Peyer's patch (tissue), 4 donors: ENCODE results near the genes TRAF3IP3, RCOR3 and TRAF5.

DNA sequence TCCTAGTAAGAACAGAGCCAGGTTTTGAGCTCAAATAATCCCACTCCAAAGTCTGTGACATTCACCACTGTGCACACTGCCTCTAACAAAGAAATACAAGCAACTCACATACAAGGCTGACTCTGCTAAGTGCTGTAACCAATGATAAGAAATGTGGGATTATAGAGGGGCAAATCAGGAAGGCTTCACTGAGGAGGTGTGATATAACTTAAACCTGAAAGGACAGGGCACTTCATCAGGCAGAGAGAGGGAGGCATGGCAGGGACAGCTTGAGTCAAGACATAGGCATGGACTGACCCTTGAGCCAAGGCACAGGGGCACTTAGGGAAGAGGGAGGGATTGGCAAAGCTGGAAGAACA, 81.4 kb downstream of the PLXNA2 start:
- PRO-cap, result bidirectional peak, plus-strand start outside the sequence, minus-strand start at position 294 of the sequence
- RAMPAGE, long total RNA, 4 experiments, result no peak in any of the 4 experiments

DNA sequence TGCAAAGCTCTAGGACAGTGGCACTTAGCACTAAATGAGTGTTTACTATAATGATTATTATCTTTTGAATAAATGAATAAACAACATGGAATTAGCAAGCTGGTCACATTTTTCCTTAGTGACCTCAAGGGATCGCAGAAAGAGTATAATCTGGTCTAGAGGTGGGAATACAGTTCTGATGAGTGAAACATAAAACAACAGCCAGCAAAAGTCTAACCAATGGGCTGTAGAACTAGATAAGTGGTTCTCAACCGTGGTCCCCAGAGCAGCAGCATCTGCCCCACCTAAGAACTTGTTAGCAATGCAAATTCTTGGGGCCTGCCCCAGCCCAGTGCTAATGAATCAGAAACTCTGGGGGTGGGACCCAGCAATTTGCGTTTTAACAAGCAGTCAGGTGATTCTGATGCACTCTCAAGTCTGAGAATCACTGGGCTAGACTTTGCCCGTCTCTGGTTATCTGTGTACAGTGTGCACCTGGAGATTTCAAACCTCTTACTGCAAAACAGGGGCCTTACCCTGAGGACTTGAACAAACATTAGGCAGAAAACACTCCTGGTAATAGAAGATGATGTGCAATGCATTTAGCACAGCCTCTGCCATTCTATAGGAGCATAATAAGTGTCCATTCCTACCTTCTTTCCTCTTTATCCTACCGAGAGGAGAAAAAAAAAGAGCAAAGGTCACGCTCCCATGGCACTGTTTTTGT, 66.6 kb downstream of the PLXNA2 start:
- PRO-cap, result bidirectional peak, plus-strand start at position 442 of the sequence, minus-strand start at position 277 of the sequence
- RAMPAGE, long total RNA, 4 experiments, result no peak in any of the 4 experiments

DNA sequence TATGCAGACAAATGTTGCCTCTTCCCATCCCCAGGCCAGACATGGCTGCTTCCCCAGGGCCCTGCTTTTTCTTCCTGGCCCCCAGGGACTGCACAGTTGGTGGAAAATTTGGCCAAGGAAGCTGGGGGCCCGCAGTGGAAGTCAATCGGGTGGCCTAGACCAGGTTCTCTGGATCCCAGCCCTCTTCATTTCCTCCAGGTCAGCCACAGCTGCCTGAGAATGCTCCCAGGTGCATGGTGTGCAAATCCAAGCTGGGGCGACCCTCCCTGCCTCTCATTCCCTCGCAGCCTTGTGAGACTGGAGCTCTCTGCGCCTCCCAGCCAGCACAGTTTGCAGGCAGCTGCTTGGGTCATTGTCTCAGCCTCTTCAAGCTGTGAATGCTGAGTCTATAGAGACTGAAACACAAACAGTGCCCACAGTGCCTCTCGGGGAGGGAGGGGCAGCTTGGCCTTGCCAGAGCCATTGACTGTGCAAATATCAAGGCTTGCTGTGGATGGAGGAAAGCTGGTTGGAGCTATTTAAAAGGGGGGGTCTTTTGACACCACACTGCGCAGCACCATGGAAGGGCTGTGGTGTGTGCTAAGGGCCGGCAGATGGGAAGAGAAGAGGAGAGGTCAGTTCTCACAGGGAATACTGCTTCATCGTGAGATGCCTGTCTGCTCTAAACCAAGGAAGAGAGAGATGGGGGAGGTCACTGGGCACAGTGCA, 10.7 kb downstream of the PLXNA2 start:
- PRO-cap, result no peak
- RAMPAGE, long total RNA, 4 experiments, result no peak in any of the 4 experiments

- PRO-cap, result no peak
- RAMPAGE, long total RNA, 4 experiments, result no peak in any of the 4 experiments
Observed at GRCh38 chr1:209209893-209210229, 373.7 kb upstream of the CAMK1G start.

GRCh38 chr1:209412209-209412648, 171.3 kb upstream of the CAMK1G start:
- PRO-cap, result no peak
- RAMPAGE, long total RNA, 4 experiments, result no peak in any of the 4 experiments

- PRO-cap, result no peak
- RAMPAGE, long total RNA, 4 experiments, result no peak in any of the 4 experiments
Observed at GRCh38 chr1:209421333-209421596, 162.2 kb upstream of the CAMK1G start.

GRCh38 chr1:209617163-209617719, 33.7 kb downstream of the CAMK1G start:
- PRO-cap, result no peak
- RAMPAGE, long total RNA, 4 experiments, result no peak in any of the 4 experiments

GRCh38 chr1:209755773-209756234, at the start of gene TRAF3IP3:
Gene TRAF3IP3, plus strand, starts transcription at chr1:209756053.
- PRO-cap, result unidirectional peak, plus-strand start at chr1:209756063; unidirectional peak, plus-strand start at chr1:209756140
- RAMPAGE, long total RNA, 4 experiments, result start-site peak on the plus strand in 4 of 4 experiments, at chr1:209756048-209756204 at its widest, 12 to 39 reads per replicate

GRCh38 chr1:209804185-209804672, 1.7 kb downstream of the IRF6 start:
- PRO-cap, result no peak
- RAMPAGE, long total RNA, 4 experiments, result no peak in any of the 4 experiments

- PRO-cap, result no peak
- RAMPAGE, long total RNA, 4 experiments, result no peak in any of the 4 experiments
Observed at GRCh38 chr1:209875410-209876021, 47.7 kb downstream of the UTP25 start.

GRCh38 chr1:209895580-209895993, 42.4 kb upstream of the SYT14 start:
- PRO-cap, result no peak
- RAMPAGE, long total RNA, 4 experiments, result no peak in any of the 4 experiments

GRCh38 chr1:210070017-210070216, 131.9 kb downstream of the SYT14 start:
- PRO-cap, result unidirectional peak, minus-strand start at chr1:210070105
- RAMPAGE, long total RNA, 4 experiments, result no peak in any of the 4 experiments

DNA sequence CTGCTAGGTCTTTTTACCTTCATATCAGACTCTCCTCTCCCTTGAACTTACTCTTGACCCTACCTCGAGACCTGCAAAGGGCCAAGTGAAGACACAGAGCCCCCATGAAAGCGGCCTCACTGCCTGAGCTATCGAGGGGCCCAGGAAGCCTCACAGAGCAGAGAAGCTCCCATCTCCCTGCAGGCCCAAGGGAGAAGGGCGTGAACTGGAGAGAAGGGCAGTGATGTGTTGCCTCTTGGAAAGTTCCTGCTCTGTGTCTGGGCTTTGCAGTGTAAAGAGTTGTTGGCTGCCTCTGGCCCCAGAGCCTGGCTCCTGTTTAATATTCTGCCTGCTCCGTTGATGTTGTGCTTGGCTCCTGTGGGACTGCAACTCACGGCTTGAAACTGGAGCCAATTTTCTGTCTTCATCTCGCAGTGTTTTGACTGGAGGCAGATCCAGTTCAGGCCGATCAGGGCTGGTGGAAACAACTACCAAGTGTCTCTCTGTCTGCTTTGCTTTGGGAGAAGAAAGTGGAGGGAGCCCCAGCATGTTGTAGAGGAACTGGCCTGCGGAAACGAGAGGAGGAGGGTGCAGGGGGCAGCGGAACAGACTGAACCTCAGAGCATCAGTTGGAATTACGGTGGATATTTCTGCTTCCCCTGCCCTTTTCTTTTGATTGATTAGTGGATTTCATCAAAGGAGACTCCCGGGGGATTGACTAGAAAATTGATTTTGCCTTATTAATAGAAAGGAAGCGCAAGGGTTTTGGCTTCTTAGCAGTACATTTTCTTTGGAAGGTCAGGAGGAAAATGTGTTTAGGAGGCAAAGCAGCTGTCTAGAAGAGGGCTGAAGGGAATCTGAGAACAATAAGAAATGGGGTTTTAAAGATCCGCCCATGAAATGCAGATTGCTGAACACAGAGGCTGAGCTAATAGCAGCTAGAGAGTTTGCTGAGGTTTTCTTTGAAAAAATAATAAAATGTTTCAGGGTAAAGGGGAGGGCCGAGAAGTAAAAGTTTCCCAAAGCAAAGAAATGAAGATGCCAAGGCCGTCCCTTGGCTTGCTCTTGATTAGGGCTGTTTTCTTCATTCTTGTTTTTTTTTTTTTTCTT, 4.6 kb downstream of the SERTAD4 start:
- PRO-cap, result unidirectional peak, plus-strand start at position 499 of the sequence
- RAMPAGE, long total RNA, 4 experiments, result no peak in any of the 4 experiments

- PRO-cap, result no peak
- RAMPAGE, long total RNA, 4 experiments, result no peak in any of the 4 experiments
Observed at GRCh38 chr1:210363007-210363206, 34.2 kb downstream of the HHAT start.

GRCh38 chr1:210385183-210385780, 56.6 kb downstream of the HHAT start:
- PRO-cap, result no peak
- RAMPAGE, long total RNA, 4 experiments, result no peak in any of the 4 experiments

DNA sequence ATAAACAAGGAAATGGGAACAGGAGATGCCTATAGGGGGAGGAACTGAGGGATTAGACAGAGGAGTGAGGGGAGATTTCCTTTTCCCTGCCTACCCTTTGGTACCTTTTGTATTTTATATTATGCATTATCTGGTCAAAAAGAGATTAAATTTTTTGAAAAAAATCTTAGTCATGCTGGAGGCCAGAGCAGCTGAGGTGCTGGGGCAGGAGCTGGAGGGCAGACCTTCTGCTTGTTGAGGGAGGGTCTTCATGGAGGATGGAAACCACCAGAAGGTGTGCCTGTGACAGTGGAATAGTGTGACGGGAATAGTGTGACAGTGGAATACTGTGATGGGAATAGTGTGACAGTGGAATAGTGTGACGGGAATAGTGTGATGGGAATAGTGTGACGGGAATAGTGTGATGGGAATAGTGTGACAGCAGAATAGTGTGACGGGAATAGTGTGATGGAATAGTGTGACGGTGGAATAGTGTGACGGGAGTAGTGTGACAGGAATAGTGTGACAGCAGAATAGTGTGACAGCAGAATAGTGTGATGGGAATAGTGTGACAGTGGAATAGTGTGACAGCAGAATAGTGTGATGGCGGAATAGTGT, 325.0 kb downstream of the HHAT start:
- PRO-cap, result no peak
- RAMPAGE, long total RNA, 4 experiments, result no peak in any of the 4 experiments

DNA sequence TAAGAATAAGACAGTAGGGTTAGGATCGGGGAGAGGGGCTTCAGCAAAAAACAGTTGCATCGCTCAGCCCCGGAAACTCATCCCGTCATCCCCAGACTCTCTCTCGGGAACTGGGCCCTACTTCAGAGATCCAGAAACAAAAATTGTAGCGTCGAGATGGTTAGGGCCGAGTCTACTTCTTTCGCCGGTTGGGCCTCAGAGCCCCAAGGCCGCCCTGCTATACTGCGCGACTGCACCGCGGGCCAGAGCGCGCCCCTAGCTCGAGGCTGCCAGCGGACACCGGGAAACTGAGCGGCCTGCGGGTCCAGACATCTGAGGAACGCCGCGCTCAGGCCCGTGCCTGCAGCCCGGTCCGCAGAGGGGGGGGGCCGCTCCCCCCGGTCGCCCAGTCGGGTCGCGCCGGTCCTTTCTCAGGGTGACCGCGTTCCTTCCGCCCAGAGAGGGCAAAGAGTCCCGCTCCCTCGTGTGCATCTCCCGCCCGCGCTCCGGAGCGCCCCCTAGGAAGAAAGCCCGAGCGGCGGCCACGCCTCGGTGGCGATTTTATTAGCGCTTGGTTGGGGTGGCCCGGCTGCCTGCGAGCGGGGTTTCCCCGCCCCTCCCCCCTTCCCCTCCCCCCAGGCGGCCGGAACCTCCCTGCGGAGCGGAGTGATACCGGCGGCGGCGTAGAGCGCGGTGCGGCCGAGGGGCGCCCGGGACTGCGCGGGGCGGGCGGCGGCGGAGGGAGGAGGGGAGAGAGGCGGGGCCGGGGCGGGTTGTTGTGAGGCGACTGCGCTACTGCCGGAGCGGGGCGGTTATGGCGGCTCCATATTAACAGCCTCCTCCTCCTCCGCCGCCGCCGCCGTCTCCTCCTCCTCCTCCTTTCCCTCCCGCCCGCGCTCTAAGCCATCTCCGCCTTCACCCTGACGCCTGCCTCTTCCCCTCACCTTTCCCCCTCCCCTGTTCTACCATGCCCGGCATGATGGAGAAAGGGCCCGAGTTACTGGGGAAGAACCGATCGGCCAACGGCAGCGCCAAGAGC, at the start of gene RCOR3:
TSS of gene RCOR3 (plus strand) at position 752 of the 1,018 bp plus-strand sequence.
- PRO-cap, result bidirectional peak, plus-strand start at position 731 of the sequence, minus-strand start at position 383 of the sequence; bidirectional peak, plus-strand start at position 885 of the sequence, minus-strand start at position 879 of the sequence
- RAMPAGE, long total RNA, 4 experiments, result start-site peak on the plus strand in 3 of 4 experiments, centred at positions 833 to 905 of the sequence, 24 to 66 reads per replicate

GRCh38 chr1:211326176-211327128, at the start of gene TRAF5:
Gene TRAF5, plus strand, starts transcription at chr1:211326833.
- PRO-cap, result bidirectional peak, plus-strand start at chr1:211326833, minus-strand start at chr1:211326767; bidirectional peak, plus-strand start at chr1:211327007, minus-strand start at chr1:211326979
- RAMPAGE, long total RNA, 4 experiments, result start-site peak on the plus strand in 3 of 4 experiments, at chr1:211326369-211327175 at its widest, 46 to 125 reads per replicate

DNA sequence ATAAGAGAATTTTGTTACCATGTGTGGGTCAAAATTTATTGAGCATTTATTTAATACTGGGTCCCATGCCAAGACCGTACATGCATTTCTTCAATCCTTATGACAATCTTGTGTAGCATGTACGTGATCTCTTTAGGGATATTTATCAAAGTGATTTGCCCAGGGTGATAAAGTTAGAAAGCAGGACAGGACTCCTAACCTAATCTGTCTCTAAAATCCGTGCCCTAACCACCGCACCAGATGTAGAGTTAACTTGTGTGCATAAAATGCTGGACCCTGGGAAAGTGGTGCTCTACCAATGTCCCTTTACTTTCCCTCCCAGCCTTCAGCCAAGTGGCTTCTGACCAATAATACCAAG, 18.4 kb downstream of the SLC30A1 start:
- PRO-cap, result unidirectional peak, plus-strand start at position 175 of the sequence
- RAMPAGE, long total RNA, 4 experiments, result no peak in any of the 4 experiments

DNA sequence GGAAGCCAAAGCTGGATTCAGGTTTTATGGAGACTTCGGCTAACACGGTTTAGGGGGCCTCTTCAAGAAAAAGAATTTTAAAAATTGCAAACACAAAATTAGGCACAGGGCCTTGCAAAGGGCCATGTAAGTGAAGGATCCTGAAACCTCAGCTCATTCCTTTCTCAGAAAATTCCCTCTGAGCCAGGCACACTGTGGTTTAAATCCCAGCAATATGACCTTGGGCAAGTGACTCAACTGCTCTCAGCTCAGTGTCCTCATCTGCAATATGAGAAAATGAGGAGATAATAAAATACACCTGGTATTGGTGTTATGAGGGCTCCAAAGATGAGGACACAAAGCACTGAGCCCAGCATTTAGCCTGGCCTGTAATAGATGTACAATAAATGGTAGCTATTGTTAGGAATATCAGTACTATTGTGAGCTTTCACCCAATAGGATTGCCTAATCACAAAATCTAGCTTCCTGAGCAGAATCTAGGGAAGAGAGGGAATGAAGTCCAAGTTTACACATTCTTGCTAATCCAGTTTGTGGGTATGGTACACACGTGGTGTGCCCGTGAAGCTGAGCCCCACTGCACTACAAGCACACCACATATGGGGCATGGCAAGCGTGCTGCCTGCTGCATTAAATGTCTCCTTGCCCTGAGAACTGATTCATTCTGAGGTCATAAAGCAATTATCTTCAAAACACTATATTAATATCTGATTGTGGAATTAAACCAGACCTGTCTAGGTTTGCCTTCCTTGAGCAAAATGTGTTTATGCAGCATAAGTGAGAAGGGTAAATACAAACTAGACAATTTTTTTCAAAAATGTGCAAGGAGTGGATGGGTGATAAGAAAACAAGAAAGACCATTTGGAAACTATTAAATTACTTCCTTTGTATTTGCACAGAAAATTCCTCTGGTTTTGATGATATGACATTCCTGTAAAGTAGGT, 24.3 kb upstream of the SLC30A1 start:
- PRO-cap, result bidirectional peak, plus-strand start at position 595 of the sequence, minus-strand start at position 329 of the sequence
- RAMPAGE, long total RNA, 4 experiments, result no peak in any of the 4 experiments